Calu3 (cell line): ENCODE measurements around a stretch of chr12.

GRCh38 chr12:91138284-91138910 lies 27.1 kb upstream of the LUM start:
- PRO-cap = no peak

DNA sequence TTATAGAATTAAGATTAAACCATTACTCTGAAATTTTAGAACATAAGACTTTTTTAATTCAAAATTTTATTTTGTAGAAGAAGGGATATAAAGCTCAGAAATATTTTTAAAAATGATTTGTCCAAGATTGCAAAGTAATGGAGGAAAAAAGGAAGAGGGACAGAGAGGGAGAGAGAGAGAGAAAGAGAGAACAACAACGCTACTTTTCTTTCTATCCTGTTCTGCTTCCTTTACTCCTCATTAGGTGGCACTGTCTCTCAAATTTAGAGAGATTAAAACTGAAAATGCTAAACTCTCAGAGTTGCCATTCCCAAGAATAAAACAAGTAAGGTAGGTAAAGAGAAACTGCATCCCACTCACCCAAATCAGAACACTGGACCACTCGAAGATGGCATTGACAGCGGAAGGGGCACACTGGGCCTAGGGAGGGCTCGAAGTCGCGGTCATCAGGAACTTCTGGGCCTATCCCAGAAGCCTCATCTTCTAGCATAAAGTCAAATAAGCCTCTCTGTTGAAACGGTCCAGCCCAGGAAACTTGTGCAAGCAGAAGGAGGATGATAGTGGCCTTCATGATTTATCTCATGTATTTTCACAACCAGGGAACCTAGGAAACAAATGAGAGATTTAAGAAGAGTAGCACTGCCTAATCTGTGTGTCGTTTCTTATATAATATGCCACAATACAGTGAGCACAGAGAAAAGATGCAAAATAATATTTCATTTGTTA lies 4.5 kb downstream of the DCN start:
- PRO-cap = no peak

DNA sequence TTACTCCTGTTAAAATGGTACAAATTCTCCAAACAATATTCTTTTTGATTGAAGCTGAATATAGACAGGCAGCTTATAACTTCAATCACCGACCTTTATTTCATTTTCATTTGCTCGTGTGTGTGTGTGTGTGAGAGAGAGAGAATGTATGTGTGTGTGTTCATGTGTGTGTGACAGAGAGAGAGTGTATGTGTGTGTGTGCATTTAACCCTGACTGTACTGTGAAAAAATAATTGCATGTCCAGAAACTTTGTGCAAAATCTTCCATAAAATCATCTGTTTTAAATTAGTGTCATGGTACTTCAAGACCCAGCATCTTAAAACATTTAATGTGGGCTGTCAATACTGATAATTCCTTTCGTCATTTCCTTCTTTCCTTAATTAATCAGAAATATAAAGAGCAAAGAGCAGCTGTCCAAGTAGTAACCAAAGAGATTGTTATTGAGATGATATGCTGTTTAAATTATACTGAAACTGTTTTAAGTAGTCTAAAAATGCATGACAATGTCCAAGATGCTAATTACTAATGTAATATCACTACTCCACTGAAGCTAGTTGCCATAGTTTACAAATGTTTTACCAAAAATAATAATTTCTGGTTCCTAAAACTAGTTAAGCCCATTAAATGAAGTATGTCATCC lies 1.5 kb downstream of the DCN start:
- PRO-cap = no peak

DNA sequence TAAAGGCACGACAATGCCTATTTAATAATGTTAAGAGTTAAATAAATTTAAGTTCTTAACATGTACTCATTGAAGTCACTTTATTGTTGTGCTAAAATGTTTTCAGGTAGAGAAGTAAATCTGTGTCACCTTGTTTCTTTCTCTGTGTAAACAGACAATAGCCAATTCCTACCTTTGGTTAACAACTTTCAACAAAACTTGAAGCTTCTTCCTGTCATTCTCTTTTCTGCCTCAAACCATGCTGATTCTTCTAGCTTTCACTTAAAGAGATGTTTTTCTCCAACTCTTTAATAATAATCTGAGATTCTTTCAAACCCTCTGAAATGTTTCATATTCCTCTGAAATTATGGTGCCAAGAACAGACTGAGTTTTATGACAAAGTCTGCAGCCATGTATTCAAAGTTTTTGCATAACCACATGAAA lies 59.0 kb upstream of the DCN start:
- PRO-cap = no peak

GRCh38 chr12:91871669-91872360 lies 273.8 kb downstream of the BTG1 start:
- PRO-cap = no peak

GRCh38 chr12:92064178-92064788 lies 81.4 kb downstream of the BTG1 start:
- PRO-cap = no peak

- PRO-cap = no peak
Observed at GRCh38 chr12:92088810-92089120, 56.9 kb downstream of the BTG1 start.

DNA sequence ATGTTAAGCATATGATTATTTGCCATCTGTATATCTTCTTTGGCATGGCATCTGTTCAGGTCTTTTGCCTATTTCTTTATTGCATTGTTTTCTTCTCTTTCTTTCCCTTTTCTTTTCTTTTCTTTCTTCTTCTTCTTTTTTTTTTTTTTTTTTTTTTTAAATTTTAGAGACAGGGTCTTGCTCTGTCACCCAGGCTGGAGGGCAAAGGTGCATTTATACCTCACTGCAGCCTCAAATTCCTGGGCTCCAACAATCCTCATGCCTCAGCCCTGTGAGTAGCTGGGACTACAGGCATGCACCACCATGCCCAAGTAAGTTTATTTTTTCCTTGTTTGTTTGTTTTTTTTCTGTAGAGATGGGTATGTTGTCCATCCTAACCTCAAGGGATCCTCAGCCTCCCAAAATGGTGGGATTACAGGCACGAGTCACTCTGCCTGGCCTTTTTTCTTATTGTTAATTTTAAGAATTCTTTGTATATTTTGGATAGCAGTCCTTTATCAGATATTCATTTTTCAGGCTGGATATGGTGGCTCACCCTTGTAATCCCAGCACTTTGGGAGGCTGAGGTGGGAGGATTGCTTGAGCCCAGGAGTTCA lies 51.7 kb downstream of the BTG1 start:
- PRO-cap = no peak

DNA sequence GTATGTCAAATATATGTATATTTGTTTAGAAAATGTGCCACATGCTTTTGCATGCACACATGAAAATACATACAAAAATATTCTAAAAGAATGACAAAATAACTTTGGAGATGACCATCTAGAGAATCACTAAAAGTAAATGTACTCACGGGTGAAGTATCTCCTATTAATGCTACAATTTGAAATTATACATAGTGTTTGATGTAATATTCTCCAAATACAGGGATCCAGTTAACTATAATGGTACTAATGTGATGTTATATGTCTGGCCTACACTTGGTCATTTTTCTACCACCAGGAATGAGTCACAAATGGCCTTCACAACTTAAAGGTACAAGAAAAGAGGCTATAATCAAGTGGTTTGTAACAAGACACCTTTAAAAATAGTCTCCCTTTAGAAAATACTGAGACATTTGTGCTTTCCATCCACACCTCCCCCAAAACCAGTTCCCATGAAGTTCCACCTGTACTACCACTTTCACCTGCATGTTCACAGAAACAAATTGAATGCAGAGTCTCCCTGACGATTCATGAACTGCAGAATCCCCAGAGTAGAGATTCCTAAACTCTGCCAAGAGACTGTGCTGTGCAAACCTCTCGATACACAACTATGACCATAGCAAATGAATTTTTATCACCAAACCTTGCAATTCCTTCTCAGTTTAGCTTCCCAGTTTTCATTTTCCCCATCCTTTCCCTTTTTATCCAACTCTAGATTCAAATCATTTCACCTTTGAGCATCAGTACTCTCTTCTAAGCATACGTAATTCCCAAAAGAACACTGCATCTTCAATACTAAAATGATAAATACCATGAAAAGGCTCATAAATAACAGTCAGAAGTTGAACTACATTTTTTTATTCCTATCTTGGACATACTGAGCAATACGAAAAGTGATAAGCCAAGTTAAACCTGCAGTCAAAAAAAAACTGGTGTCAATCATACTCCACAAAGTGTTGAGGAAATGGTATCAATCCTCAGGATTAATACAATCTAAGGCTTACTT lies 5.9 kb downstream of the BTG1 start:
- PRO-cap = bidirectional peak, plus-strand start at position 495 of the sequence, minus-strand start at position 168 of the sequence

GRCh38 chr12:92144214-92144571 lies 1.5 kb downstream of the BTG1 start:
- PRO-cap = bidirectional peak, plus-strand start at chr12:92144468, minus-strand start at chr12:92144167

DNA sequence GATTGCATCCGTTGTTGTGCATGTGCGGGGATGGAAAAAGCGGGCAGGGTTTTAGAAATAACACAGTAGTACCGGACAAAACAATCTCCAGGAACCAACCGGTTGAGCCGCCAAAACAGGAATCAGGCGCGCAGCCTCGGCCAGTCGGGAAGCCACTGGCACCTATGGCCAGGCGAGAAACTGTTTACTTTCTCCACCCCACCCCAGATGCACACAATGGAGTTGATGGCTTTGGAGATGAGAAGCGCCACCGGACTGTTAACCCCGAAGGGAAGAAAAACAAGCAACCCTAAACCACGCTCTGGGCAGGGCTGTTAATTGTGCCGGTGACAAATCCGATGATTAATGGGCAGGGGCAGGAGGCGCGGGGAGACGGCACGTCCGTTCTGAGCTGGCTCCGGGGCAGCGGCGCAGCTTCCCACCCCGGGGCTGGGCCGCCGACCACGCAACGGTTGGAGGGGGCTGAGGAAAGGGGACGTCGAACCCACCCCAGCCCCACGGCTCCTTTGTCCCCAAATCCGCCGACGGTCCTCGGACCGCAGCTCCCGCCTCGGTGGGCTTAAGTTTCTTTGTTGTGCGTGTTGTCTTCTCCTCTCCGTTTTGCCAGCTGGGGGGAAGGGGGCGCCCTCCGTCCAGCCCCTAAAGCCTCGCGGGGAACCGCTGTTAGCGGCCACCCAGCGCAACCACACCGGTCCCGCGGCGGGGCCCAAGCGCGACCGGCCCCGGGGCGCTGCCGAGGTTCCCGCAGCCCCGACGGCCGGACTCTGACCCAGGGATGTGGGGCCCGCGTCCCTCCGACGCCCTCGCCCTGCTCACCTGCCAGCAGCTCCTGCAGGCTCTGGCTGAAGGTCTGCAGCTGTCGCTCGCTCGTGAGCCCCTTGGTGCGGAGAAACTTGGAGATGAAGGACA lies 820 bp downstream of the BTG1 start:
- PRO-cap = bidirectional peak, plus-strand start at position 345 of the sequence, minus-strand start at position 157 of the sequence; bidirectional peak, plus-strand start at position 688 of the sequence, minus-strand start at position 609 of the sequence

DNA sequence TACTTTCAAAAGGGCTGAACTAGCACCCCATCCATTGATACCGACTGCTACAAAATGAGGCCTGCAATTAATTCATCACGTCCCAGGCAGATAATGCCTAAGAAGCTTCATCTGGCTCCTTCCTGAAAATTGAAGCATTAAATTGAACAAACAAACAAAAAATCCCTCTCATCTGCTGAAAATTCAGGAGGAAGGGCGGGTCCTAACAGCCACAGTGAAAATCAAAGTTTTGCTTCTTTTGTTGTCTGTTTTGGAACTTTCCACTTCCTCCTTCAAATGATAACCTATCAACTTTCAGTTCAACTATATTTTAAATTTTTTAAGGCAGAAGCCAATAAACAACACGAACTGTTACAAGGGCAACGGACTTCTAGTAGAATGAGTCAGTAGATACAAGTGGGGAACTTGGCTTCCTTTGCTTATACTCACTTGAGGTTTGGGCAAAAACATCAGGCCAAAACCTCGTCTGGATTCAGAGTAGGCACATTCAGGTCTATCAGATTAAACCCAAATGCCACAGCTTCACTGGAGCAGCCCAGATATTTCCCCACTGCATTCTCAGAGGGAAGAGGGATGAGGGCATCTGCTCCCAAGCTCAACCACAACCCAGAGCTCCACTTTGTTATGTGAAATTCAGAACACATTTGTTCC lies 152.2 kb upstream of the BTG1 start:
- PRO-cap = no peak

- PRO-cap = no peak
Observed at GRCh38 chr12:92445758-92446342, 256.9 kb upstream of the PLEKHG7 start.

- PRO-cap = no peak
Observed at GRCh38 chr12:92539893-92541023, 162.5 kb upstream of the PLEKHG7 start.

DNA sequence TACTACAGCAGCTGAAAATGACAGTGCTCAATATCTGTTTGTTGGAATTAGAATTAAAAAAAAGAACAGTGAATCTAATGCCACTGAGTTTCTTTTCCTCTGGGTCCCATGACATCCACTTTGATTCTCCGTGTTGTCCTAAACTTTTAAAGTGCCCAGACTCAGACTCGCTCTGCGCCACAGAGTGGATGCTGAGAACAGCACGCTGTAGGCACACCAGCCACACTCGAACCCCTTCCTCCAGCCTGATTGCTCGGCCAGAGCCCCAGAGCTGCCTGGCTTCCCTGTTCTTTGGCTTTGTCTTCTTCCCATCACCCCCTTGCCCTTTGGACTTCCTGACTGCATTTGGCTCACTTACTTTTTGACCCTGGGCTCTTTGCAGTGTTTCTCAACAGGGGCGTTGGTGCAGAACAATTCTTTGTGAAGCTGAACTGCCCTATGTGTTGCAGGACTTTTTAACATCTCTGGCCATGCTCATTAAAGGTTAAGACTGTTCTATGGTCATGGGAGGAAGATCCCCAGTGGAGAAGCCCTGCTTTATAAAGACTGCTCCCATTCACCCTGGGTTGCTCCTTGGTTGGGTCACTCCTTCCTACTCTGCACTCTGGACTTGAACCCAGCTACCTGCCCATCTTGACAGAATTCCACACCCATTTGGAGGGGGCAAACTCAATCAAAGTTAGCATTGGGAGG lies 127.9 kb upstream of the PLEKHG7 start:
- PRO-cap = no peak

DNA sequence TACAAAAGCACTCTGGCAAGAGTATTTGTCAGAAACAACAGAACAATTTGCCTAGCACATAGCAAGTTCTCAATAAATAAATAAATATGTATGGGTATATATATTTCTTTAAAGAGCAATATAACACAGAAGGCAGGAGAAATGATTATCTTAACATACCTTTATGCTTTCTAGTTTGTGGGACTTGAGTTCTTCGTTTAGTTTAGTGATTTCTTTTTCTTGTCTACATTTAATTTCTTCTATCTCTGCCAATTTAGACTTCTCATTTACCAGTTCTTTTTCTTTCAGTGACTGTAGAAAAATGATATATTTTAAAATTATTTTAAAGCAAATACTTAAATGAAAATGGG lies 77.3 kb downstream of the PLEKHG7 start:
- PRO-cap = no peak

DNA sequence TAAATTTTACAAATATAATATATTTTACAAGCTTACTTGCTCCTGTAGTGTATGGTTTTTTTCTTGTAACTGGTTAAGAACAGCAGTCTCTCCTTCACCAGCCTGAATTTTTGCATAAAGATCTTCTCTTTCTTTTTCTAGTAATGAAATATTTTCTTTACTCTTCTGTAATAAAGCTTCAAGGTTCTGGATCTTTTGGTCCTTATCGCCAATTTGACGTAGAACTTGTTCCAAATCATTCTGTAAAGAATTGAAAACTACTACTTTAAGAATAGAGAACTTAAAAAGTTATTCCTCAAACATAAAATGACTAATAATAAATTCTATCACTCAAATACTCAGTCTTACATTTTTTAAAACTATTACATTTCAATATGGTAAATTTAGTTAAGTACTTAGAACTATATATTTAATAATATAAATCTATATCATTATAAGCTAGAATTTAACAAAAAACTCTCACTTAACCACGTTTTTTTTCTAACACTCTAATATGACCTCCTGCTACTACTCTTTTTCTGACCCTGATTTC lies 109.8 kb downstream of the EEA1 start:
- PRO-cap = no peak

GRCh38 chr12:92820410-92820788 lies 108.7 kb downstream of the EEA1 start:
- PRO-cap = no peak

DNA sequence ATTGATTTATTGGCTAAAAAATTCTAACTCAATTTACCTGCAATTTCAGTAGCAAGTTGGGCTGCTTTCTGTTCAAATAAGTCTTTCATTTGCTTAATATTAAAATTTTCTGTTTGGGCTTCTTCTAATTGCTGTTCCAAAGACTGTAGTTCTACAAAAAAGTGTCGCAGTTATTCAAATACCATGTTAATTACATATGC lies 76.3 kb downstream of the EEA1 start:
- PRO-cap = no peak

- PRO-cap = no peak
Observed at GRCh38 chr12:92864802-92865074, 64.4 kb downstream of the EEA1 start.